ENCODE data around the gene SUPT20H.

DNA sequence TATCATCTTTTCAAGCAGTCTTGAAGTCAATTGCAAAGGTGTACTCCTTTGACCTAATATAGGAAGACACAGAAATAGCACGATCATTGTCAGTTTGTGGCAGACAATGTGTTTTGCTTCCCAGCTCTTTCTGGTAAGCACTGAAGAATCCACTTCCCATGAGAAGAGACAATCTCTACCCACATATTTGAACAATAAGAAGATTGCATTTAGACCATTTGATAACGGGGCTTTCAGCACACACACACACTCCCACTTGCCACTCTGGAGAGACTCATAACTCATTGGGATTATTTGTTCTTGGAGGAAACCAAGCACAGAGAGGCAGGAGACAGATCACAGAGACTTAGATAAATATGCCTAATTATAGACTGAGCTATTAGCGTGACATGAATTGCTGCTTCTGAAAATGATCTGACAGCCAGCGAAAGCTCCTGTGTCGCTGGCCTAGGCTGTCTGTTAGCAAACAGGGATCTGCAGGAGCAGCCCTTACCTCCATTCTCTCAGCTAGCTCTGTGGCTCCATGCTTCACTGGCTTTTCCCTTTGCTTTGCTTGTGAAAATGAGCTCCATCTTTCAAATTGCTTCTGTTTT lies 111.3 kb downstream of the CCNA1 start:
- PRO-cap = no peak

- PRO-cap = no peak
These were observed 20.9 kb upstream of the RFXAP start for GRCh38 chr13:36798158-36798500.

- PRO-cap = no peak
These were observed 47.5 kb downstream of the SMAD9 start for GRCh38 chr13:36872448-36873046.

DNA sequence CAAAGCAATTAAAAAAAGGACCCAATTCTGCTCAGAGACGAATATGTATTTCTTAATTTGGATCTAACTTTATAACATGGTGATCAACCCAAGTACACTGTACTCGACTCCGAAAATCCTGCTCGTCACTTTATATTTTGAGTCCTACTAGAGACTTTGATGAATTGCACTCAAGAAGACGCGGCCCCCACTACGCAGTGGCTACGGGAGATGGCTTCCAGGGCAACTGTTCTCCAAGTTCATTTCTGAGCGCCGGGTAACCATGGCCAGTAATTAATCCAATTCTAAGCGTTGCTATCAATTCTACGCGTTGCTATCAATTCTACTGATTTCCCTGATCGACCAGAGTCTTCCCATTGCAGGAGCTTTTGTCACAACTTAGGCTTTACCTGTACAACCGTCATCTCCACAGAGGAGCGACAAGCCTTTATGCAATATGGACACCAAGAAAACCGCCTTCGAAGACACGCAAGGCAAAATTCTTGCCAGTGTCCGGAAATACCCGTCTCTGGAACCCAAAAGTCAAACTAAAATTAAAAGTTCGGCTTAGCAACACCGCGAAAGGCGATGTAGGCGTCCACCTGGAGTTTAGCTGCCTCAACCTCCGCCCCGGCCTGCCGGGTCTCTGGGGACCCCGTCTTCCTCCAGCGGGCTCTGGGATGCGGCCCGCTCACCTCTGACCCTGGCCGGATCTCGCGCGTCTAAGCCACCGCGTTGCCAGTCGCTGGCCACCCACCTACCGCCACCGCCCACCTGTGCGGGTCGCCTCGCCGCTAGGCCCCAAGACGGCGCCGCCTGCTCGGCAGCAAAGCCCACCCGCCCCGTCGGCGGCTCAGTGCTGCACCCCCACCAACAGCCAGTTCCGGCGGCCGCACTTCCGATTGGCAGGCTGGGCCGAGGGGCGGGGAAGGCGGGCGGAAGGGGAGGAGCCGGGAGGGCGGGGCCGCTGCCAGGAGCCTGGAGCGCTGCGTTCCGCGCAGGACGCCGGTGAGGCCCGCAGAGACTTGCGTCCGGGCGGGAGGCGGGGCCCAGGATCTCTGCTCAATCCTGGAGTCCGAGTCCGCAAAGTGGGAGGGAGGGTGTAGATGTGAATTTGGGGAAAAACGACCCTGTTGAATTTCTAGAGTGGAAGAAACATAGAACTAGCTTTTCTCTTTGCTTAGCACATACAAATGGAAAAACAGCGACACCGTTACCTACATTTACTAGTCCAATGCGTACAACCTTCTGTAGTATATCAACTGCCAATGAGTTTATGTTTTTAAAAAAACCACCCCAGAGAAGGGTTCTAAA lies at the start of gene SUPT20H:
SUPT20H (minus strand) TSS at position 883 of the 1,293 bp plus-strand sequence.
- PRO-cap = bidirectional peak, plus-strand start at position 411 of the sequence, minus-strand start at position 433 of the sequence; unidirectional peak, minus-strand start at position 582 of the sequence; bidirectional peak, plus-strand start at position 999 of the sequence, minus-strand start at position 881 of the sequence

- PRO-cap = no peak
These were observed 14.5 kb downstream of the CSNK1A1L start for GRCh38 chr13:37090917-37091448.

DNA sequence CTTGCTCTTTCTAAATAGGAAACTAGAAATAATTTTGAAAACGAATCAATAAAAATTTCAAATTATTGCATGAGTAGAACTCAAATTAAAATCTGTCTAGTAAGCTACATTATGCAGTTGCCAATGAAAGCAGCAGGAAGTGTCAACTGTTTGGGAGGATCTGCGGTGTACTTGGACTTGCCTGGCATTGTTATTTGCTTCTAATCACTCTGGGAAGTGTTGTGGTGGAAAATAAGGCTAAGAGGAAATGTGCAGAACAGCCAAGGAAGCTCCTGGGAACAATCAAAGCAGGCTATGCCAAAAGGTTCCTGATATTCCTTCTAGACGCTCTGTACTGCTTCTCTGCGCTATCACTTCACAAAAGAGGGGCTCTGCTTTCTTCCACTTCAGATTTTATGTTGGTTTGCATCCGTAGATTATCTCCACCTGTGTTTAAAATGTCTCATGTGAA lies 182.6 kb upstream of the CSNK1A1L start:
- PRO-cap = no peak

- PRO-cap = no peak
These were observed 83.1 kb upstream of the POSTN start for GRCh38 chr13:37681526-37682133.

DNA sequence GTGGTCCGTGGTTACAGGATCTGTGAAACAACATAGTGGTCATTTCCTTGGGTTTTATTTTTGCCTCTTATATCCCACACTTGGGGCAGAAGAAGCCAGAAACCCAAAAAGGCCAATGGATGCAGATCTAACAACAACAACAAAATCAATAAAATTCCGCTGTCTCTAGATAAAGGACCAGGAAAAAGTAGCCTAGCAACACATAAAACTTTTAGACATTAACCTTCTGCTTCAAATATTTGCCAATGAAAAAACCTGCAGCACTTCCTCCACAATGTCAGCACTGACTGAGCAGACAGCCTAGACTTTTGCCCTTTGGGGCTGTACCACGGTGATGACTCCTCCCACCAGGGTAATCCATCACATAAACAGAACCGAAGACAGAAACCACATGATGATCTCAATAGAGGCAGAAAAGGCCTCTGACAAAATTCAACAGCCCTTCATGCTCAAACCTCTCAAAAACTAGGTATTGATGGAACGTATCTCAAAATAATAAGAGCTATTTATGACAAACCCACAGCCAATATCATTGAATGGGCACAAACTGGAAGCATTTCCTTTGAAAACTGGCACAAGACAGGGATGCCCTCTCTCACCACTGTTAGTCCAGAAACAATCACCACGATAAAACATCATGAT lies 30.2 kb upstream of the TRPC4 start:
- PRO-cap = no peak

DNA sequence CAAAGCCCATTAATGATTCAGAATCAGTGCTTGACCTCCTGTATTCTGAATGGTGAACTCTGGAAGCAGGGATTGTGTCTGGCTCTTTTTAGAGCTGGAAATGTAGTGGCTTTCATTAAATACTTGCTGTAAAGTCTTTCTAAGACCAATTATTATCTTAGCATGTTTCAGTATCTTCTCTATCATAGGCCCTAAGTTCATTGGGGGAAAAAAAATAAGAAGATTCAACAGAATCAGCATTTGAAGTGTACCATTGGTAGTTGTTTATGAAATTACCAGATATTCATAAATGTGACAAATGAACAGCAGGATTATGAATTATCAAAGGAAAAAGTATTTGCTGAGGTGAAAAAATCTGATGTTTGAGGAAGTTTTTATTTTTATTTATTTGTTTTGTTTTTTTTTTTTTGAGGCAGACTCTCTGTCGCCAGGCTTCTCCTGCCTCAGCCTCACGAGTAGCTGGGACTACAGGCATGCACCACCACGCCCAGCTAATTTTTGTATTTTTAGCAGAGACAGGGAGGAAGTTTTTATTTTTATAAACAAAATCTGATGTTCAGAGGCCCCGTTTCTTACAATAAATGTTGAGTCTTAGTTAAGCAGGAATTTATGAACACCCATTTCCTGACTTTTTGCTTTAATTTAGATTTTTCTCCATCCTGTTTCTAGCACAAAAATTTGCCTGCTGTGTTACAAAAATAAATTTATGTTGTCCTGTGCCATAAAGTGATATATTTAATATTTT lies 12.6 kb downstream of the UFM1 start:
- PRO-cap = no peak

DNA sequence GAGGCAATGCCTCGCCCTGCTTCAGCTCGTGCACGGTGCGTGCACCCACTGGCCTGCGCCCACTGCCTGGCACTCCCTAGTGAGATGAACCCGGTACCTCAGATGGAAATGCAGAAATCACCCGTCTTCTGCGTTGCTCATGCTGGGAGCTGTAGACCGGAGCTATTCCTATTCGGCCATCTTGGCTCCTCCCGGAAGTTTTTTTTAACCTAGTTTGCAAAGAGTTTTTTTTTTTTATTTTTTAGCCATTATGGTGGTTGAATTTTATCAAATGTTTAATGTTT lies 16.0 kb upstream of the STOML3 start:
- PRO-cap = unidirectional peak, minus-strand start at position 194 of the sequence

DNA sequence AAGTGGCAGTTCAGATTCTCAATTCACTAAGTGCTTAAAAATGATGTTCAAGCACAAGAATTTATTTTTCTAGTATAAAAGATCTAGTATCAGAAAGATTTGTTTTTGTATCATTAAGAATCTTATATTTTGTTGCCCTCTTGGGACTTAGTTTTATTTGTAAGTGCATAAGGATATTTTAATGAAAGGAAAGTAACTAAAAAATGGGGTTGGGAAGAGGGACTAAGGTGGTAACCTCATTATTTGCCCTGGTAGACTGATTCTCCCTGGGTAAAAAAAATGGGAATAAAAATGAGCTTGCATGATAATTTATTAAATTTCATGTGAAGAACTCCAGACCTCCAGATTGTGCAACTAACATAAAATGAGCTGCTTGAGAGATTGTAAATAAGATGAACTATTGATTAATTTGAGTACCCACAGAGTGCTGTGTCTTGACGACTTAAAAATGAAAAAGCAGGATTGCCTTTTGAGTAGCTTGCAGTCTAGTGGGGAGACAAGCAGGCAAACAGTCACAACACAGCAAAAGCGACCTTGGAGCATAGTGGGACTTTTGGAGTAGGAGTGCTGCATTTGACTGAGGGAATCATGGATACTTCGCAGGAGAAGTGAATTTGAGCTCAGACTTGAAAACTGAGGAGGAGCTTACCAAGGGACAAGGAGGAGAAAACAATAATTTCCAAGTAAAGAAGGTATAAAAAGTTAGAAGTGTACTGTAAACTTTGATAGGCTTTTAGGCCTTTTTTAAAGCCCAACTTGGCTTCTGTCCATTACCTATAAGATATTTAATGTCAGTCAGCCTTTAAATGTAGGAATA lies 9.9 kb downstream of the NHLRC3 start:
- PRO-cap = no peak

- PRO-cap = no peak
These were observed 201.8 kb downstream of the LHFPL6 start for GRCh38 chr13:39401105-39401684.

DNA sequence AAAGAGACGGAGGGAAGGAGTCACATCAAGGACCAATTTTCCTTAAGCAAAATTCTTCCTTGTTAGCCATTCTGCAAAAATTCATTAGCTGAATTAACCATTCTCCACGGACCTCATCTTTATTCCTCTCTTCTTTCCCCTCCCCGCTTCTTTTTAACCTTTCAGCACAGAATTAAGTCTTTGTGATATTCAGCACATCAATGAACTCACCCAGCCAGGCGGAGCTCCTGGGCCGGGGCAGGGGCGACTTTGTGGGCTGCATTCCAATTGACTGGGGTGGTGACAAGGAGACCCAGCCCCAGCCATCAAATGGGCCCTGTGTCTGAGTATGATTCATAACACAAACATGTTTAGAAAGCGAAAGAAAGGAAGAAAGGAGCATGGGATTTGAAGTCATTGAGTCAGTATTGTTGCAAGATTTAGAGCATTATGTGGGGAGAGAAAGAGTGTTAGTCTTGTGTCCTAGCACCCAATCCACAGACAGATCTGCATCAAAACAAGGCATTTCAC lies 185.4 kb downstream of the LHFPL6 start:
- PRO-cap = no peak

DNA sequence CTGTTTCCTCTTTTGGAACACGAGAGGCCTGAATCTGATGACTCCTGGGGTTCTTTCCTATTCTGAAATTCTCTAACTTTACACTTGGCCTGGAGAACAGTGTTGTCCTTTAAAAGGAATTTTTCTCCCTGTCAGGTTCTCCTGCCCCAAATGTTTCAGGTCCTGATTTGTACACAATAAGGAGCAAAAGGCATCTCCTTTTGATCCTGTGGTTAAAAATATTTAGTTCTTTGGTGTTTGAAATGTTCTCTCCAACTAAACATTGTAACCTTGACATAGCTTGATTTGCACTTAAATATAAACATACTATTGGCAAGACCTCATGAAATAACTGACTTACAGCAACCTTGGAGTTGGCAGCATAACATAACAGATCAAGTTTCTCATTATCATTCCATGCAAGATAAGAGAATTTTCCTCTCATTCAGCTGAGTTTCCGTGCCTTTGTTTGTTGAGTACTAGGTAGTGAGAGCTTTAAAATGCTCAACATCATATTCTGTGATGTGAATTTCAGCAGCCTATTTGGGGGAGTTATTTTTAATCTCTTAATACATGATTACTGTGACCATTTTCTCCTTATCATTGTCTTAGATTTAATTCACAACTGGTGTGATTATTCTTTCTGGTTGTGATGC lies 244.9 kb downstream of the COG6 start:
- PRO-cap = no peak

- PRO-cap = no peak
These were observed 444.9 kb downstream of the FOXO1 start for GRCh38 chr13:40221093-40222329.

DNA sequence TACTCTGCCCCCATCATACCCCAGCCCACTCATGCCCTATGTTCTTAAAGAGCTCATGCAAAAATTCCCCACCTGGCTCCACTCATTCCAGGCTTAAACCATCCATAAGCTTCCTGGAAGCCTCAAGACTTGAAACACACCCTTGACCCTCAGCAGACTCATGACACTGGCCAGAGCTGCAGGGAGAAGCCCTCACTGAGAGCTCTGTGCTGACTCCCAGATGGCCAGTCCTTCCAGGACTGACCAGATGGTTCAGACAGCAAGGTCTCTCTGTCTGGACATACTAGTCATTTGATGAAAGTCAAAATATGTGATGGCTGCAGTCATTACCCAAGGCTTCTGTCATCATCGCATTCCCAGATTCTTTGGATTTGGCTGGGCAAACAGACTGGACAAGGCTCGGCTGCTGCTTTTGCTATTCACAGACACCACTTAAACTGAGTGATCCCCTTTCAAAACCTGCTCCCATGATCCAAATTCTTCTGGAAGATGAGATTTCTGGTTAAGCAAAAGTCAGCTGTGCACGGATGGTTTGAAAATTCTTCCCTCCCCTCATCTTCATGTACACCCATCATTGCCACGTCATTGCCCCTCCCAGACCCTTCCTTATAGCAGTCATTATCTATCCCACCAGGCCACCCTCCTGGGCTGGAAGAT lies 397.3 kb downstream of the FOXO1 start:
- PRO-cap = no peak

DNA sequence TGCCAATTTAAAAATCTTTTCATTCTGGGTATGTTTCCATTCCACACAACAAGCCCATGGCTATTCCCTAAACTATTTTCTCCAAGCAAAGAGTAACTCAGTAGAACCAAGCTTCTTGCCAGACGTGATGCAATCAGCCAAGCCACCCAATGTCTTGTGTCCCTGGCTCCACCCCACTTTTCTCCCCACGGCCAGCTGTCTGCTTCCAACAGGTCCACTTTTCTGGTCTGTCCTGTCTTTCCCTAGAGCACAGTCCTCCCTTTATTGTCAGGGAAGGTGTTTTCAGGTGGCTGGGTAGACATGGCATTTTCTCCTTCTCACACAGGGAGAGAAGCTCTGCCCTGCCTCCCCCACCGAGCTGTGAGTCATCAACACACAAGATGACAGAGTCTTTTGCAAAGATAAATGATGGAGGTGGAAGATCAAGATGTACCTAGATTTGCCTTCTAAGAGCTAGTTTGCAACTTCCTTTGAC lies 394.2 kb downstream of the FOXO1 start:
- PRO-cap = no peak

DNA sequence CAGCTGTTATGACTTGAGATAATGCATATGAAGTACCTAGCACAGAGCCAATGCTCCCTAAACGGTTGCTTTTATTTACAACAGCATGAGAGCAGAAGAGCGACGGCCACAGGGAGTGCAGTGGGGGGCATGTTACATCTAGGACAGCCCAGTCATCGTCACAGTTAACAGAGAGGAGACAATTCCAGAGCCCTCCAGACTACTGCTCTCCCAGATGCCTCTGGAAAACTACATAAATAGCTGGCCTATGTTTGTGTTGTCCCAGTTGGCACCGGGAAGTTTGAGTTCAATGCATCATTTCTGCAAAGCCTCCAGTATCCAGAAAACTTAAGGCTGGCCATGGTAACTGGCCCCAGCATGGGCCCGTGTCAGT lies 321.6 kb downstream of the FOXO1 start:
- PRO-cap = no peak

GRCh38 chr13:40346719-40347087 lies 319.7 kb downstream of the FOXO1 start:
- PRO-cap = no peak

DNA sequence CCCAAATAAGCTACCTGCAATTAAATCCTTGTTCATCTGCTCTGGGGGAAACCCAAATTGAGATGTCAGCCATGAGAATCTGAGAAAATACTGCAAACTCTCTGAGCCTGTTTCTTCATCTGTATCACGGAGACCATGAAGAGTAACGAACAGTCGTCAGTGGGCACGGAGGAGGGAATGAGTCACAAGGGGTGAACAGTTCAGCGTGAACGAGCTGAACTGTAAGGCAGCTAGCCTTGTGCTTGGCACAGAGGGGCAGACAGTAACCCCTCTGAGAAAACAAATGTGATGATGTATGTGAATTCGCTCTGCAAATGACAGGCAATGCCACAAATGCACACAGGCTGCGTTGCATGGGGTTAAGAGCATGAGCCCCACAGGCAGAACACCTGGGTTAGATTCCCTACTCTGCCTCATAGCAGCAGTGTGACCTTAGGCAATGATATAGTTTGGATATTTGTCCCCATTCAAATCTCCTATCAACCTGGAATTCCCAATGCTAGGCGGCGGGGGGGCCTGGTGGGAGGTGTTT lies 288.6 kb downstream of the FOXO1 start:
- PRO-cap = no peak